SJSA1 (cell line): ENCODE data around the gene CD83.

DNA sequence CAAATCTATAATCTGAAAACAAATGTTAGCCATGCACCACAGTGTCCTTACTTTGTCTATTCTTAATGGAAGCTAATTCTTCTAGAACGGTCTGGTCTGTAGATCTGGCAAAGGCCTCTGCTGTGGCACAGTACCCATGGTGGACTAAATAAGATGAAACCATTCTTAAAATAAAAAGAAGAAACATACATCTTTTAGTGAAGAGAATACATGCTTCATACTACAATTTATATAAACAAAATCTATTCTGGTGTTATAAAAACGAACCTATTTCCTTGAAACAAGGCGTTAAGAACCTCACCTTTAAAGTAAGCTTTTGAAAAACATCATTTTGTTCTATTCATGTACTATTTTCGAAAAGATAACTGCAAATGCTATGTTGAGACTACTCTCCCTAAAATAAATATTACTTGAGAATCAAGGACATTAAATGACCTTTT, 27.3 kb downstream of the NOL7 start:
- RAMPAGE, long total RNA, result no peak

GRCh38 chr6:13687698-13688361, 23.8 kb downstream of the RANBP9 start:
- RAMPAGE, long total RNA, result no peak

GRCh38 chr6:13733033-13734100, 21.7 kb upstream of the RANBP9 start:
- RAMPAGE, long total RNA, result no peak

DNA sequence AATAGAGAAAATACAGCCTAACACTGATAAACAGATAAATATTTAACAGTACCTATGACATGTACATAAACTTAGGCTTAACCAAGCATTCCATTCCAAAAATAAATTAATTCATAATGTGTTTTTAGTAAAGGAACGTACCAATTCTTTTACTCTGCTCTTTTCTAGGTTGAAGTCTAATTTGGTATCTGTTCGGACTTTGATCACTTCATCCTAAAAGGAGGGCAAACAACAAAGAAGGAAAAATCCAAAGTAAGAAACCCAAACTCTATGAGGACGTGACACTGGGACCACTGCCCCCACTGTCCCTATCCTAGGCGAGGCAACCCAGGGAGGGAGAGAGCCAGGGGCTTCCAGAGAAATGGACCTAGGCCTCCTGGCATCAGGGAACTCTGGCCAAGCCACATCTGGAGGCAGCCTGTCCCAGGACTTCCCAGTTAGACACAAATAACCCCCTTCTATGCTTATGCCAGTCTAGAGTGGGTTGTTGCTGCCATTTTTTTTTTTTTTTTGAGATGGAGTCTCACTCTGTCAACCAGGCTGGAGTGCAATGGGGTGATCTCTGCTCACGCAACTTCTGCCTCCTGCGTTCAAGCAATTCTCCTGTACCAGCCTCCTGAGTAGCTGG, 15.6 kb downstream of the MCUR1 start:
- RAMPAGE, long total RNA, result no peak

DNA sequence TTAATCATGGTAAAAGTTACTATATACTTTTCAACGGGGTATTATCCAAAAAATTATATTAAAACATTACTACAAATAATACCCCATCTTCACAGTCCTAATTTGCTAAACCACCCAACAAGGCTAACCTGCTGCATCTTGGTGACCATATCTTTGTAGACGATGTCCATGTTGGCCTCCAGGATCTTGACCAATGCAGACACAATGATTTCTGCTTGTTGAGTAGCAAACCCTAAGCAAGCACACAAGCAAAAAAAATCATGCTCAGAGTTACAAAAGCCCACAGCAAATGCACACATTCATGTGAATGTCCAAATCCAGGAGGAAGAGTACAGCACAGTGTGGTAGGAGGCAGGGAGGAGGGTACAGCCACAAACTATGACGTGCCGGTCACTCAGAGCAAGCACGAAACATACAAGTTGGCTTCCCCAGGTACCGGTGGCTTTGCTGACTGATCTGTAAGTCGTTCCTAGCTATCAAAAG, 12.2 kb downstream of the MCUR1 start:
- RAMPAGE, long total RNA, result no peak

GRCh38 chr6:13806769-13807190, 7.6 kb downstream of the MCUR1 start:
- RAMPAGE, long total RNA, result no peak

DNA sequence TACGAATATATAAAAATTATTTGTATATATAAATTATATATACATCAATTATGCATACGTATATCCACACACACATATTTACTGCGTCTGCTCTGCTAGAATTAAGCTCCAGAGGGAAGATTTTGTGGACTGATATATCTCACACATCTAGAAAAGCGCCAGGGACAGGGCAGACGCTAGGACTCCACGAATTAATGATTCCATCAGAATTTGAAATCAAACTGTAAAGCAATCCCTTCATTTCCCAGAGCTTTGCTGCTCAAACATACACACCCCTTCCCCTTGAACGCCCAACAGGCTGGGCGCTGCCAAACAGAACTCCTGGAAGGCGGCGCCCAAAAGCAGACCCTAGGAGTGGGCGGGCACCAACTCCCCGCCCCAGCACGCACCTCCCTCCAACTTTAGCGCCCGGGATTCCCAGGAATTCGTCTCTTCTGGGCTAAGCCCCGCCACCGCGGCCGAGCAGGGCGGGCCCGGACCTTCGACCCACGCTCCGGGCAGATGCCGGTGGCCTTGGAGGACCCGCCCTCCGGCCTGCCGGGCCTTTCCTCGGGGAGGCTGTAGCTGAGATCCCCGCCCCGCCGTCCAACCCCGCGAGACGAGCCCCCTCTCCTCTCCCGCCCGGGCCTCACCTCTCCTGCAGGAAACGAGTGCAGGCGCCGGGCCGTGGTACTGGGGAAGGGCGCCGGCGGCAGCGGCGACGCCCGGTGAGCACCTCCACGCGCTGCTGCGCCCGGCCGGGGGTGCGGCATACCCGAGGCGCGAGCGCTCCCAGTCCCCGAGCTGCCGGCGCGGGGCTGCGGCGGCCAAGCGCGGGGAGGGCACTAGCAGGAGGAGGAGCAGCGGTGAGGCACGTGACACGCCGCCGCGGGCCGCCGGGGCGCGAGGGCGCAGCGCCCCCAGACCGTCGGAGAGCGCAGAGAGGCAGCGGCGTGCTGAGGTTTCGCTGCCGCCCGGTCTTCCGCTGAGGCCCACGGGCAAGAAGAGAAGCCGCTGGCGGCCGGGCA, 671 bp downstream of the MCUR1 start:
- RAMPAGE, long total RNA, result no peak

DNA sequence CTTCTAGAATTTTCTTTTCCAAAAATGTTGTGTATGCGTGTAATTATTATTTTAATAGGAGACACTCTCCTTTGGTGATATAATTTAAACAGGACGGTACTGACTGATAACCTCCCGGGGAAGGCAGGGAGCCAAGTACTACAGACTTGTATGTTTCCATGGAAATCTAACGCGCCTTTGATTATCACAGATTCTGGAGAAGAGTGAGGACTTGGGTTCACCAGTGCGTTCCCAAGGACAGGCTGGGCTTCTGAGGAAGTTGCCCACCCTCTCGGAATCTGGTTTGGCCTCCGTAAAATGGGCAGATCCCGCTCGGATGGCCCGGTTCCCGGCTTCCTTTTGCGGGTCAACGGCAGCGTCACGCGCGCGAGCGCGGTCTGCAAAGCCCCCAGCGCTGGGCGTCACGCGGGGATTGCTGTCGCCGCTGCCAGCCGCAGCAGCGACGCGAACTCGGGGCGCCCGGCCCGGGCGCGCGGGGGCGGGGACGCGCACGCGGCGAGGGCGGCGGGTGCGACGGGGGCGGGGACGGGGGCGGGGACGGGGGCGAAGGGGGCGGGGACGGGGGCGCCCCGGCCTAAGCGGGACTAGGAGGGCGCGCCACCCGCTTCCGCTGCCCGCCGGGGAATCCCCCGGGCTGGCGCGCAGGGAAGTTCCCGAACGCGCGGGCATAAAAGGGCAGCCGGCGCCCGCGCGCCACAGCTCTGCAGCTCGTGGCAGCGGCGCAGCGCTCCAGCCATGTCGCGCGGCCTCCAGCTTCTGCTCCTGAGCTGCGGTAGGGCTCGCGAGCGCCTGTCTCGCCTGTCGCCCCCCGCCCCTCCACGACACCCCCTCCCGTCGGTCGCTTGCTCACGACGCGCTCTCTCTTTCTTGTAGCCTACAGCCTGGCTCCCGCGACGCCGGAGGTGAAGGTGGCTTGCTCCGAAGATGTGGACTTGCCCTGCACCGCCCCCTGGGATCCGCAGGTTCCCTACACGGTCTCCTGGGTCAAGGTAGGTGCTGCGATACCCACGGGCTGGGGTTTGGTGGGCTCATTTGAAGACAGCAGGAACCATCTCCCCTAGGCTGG, at the start of gene CD83:
TSS of gene CD83 (plus strand) at position 696 of the 1,066 bp plus-strand sequence.
- RAMPAGE, long total RNA, result no peak

DNA sequence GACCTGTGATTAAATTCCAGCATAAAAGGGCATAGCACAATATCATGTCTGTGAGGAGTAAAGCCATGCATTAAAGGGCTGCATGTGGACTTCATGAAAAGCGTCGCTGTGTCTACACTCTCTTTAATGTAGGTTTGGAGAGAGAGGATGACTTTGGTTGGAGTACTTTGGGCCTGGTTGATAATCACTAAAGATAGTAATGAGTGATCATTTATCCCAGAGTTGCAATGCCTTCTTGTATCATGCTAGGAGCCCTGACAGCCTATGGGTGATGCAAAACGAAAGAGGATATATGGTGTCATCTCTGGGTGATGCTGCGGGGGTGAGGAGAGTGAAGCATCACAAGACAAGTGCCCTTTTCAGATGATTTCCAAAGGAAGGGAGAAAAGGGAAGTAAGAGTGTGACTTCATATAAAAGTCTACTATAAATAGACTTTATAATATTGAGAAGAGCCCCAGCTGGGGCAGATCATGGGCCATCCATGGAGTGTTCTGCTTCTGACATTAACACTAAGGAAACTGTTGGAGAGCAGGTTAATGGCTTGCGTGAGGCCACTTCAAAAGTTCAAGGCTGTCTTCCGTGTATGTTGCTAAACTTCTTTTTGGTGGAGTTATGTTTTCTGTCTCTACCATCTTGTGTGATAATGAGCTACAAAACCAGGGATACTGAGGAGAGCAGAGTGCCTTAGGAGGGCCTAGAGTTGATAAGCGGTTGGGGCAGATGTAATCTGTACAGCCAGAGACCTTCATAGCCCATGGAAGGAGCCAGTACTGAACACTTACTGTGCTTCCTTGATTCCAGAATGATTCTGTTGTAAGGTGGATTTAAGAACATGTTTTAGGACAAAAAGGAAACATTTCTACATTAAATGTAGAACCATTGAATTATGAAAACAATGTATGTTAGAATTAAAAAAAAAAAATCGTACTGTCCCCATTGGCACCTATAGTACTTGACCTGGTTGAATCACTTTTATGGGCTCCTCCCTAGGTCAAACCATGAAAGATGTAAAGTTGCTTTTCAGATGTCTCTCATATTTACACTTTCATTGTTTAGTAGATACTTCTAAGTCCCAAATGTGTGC, 4.5 kb downstream of the CD83 start:
- RAMPAGE, long total RNA, result no peak

- RAMPAGE, long total RNA, result no peak
Observed at GRCh38 chr6:14123319-14123986, 5.9 kb downstream of the CD83 start.

DNA sequence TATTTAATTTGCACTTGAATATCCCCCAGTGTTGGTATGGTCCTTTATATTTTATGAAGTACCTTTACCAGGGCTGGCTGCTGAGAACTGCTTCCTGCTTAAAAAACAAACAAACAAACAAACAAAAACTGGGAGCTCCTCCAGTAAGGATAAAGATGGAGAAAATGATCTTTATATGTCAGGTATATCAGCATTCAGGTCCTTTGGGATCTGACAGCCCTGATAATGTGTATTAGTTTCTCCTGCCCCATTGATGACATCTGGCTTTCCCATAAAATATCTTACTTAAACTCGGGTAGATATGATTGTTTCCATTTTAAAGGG, 284.6 kb downstream of the CD83 start:
- RAMPAGE, long total RNA, result no peak

DNA sequence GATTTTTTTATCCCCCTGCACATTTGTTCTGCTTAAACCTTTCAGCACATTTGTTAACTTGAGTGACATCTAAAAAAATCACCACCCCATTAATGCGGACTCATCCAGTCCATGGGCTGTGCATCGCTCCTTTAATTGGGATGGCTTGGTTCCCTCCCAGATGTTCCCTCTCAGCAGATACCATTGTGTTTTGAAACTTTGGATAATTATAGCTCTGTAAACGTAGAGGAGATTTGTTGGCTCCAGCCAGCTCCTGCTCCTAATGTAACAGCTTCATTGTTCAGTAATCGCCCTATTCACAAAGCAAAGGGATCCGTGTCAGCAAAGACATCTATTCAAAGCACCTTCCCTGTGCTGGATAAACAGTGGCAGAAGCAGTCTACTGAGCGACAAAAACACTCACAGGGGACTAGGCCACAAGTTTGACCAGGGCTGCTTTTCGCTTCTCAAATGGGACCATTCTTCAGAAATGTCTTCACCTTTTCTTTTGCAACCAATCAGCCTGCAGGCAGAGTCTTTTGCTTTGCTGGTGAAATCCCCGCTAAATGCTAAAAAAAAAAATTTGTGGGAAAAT, 323.9 kb downstream of the CD83 start:
- RAMPAGE, long total RNA, result no peak

- RAMPAGE, long total RNA, result no peak
Observed at GRCh38 chr6:14476613-14477668, 359.4 kb downstream of the CD83 start.

DNA sequence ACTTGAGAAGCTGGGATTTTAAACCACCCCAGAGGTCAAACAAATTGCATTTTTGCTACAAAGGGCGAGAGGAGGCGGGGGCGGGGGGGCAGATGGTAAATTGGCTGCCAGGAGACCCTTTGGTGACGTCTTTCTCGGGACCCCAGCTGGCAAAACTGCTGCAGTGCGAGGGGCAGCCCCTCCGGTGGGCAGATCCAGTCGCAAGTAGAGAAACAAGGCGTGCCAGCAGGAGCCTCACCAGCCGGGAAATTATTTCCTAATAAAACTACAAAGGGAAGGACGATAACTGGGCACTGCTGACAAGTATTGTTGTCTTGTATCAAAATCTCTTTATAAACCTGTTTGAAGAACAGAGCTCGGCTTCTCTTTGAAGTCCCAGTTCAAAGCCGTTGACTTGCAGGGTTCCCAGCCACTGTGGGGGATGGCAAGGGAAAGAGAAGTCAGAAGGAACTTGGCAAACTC, 504.4 kb downstream of the CD83 start:
- RAMPAGE, long total RNA, result no peak

DNA sequence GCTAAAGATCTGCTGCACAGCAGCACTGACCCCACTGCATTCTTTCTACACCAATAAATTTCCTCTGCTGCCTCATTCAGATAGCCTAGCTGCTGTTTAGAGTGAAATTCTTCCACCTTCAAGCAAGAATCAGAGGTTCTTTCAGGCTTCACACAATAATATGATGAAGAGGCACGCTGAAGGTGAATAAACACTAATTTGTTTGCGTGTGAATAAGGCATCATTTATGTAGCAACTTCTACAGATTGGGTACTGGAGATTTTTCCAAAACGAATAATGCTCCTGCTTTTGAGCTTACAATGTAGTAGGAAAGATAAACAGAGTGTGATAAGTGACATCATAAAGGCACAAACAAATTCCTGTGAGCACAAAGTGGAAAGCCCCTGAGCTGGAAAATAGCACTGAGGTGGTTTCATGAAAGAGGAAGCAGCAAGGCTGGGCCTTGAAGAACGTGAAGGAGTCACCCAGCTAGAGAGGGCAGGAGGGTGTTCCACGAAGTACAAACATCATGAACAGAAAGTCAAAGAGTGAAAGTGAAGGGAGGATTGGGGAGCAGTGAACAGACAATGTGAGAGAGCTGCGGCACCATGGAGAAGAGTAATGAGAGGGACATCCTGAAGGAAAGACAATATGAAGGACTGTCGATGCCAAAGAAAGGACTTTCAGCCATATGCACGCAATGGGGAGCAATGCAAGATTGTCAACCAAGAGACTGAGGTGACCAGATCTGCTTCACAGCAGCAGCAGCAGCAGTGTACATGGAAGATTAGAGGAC, 543.5 kb downstream of the CD83 start:
- RAMPAGE, long total RNA, result no peak

DNA sequence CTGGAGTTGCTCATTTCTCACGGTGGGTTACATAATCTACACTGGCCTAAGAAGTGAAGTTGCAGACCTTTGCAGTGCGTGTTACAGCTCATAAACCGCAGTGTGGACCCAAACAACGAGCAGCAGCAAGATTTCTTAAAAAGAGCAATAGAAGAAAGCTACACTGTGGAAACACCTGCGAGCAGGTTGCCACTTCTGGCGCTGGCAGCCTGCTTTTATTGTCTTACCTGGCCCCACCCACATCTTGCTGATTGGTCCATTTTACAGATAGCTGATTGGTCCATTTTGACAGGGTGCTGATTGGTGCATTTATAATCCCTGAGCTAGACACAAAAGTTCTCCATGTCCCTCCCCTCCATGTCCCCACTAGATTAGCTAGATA, 462.9 kb upstream of the JARID2 start:
- RAMPAGE, long total RNA, result no peak

DNA sequence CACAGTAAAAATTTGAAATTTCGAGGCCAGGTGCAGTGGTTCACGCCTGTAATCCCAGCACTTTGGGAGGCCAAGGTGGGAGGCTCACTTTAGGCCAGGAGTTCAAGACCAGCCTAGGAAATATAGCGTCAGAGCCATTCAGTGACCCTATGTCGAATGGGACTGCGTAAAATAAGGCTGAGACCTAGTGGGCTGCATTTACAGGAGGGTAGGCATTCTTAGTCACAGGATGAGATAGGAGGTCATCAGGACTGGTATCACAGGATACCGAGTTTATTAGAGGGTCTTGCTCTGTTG, 279.4 kb upstream of the JARID2 start:
- RAMPAGE, long total RNA, result no peak

- RAMPAGE, long total RNA, result no peak
Observed at GRCh38 chr6:14966797-14967557, 278.9 kb upstream of the JARID2 start.

DNA sequence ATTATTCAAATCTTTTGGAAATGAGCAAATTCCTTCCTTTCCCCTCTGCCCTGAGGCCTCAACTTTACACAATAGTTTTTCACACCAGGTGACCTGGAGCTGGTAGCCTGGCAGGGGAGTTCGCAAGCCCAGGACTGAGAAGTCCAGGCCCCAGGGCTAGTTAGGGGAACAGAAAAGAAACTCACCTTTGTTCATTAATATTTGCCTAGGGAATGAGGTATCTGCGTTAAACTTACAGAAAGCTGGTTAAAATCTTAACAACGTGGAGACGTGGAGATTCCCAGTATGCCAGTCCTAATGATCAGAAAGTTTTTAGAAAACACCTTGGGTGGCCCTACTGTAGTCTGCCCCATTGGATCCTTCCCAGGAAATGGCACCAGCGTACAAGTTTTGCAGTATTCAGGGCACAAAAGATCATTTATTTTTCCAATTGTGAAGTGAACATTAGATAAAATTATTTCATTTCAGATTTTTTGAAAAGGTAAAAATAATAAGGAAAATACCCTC, 2.4 kb upstream of the JARID2 start:
- RAMPAGE, long total RNA, result no peak

GRCh38 chr6:15254885-15255084, 8.9 kb downstream of the JARID2 start:
- RAMPAGE, long total RNA, result no peak